AG09309 (cell line): ENCODE measurements around the genes OR5AK2, SSRP1, SLC43A3, SMTNL1, TMX2, OR5B2 and CNTF.

- RRBS: no CpG with 5 or more reads among the region's 1 CpG
These were observed at the start of gene OR5AK2 for GRCh38 chr11:56988727-56989195. Gene OR5AK2, plus strand, starts transcription at chr11:56988914.

DNA sequence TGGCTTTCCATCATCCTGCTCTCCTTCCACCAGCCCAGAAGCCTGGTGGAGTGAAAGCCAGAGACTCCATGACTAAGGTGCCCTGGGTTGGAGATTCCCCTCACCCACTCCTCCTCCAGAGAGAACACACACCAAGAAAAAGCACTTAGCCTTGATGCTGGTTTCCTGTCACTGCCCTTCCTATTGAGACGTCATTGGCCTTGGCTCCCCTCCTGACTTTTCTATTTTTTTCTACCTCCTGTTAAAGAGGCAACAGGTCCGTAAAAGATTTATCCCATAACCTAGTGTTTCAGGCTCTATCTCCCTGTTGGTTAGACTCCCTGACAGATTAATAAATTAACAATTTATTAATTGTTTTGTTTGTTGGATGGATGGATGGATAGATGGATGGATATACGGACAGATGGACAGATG, 38.6 kb upstream of the APLNR start:
- RRBS: no CpG with 5 or more reads among the region's 3 CpGs

DNA sequence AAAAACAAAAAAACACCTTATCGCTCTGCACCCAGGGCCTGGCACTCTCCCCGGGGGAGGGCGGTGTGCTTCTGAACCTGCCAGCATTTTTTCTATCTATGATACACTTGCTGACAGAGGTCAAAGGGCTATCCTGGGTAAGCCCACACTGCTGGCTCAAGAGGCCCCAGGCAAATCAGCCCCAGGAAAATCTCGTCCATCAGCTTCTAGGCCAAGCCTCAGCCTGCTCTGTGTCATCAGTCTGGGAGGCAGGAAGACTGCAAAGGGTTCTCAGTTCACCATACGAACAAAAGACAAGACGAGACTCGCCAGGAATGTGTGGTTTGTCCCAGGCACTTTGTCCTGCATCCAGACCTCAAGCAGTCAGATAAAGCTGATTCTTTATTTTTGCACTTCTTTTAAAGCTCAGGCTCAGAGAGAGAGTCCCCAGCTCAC, 31.8 kb downstream of the TNKS1BP1 start:
- RRBS: no CpG with 5 or more reads among the region's 7 CpGs

GRCh38 chr11:57294459-57295008, 30.2 kb downstream of the TNKS1BP1 start:
- RRBS: no CpG with 5 or more reads among the region's 1 CpG

DNA sequence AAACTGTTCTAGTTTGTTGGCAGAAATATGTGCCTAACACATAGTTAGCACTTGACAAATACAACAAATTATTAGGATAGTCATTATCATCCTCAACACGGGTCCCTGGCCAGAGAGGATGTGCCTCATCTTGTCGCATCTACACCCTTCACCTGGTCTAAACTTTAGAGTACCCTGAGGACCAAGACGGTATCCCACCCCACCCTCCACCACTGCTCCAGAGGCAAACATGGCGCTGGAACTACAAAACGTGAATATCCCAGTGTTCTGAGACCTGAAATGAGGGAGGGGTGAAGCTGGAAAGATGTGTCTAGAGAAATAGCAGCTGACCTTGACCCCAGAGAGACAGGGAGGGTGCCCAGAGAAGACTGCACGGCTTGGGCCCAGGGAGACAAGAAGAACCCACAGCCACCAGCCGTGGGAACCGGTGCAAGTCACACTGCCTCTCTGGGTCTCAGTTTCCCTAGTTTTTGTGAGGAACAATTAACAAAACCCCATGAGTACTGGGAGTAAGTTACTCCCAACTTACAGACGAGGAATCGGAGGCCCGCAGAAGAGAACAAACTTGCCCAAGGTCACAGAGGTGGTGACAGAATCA, 19.4 kb downstream of the TNKS1BP1 start:
- RRBS: no CpG with 5 or more reads among the region's 11 CpGs

GRCh38 chr11:57322142-57322944, 2.4 kb downstream of the TNKS1BP1 start:
- RRBS: 8% methylated on average over 3 of the region's 14 CpGs

- RRBS: no CpG with 5 or more reads among the region's 8 CpGs
These were observed 2.9 kb upstream of the TNKS1BP1 start for GRCh38 chr11:57327584-57328037.

- RRBS: 3% methylated on average over 22 of the region's 80 CpGs
These were observed at the start of gene SSRP1 for GRCh38 chr11:57334947-57336225. Gene SSRP1, minus strand, starts transcription at chr11:57335892.

DNA sequence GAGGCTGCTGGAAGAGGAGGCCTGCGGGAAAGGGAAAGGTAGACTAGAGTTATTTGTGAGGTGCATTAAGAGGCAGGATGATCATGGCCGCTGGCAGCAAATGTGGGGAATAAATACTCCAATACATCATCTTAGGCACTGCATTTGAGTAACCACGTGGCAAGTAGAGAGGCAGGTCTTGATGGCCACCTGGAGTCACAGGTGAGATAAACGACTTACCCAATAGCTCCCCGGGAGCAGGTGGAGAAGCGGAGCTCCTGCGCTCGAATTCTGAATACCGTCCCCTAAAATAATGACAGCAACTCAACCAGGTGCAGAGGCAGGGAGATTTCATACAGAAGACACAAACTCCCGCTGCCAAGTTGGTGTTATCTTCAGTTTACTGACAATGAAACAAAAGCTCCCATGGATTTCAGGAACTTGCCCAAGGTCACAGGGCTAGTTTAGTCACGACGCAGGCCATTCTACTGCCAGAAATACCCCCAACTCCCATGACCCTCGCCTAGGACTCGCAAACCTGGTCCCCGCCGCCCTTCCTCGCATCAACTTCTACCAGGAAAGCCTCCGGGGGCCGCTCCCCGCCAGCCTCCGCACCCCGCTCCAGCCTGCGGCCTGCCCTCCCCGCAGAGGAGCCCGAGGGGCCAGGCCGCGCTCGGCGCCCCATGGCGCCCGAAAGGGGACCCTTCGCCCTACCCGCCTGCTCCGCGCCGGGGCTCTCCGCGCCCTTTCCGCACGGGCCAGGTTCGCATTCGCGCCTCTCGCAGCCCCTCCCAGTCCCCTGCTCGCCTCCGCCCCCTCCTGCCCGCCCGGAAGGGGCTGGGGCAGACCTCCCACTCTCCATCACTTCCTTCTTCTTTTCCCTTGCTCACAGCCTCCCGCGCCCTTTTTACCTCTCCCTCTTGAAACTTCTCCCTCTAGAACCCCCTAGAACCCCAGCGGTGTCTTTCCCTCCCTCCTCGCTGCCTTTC, at the start of gene SLC43A3:
Gene SLC43A3, minus strand, starts transcription at position 753 of the 968 bp plus-strand sequence.
- RRBS: 9% methylated on average over 9 of the region's 52 CpGs

DNA sequence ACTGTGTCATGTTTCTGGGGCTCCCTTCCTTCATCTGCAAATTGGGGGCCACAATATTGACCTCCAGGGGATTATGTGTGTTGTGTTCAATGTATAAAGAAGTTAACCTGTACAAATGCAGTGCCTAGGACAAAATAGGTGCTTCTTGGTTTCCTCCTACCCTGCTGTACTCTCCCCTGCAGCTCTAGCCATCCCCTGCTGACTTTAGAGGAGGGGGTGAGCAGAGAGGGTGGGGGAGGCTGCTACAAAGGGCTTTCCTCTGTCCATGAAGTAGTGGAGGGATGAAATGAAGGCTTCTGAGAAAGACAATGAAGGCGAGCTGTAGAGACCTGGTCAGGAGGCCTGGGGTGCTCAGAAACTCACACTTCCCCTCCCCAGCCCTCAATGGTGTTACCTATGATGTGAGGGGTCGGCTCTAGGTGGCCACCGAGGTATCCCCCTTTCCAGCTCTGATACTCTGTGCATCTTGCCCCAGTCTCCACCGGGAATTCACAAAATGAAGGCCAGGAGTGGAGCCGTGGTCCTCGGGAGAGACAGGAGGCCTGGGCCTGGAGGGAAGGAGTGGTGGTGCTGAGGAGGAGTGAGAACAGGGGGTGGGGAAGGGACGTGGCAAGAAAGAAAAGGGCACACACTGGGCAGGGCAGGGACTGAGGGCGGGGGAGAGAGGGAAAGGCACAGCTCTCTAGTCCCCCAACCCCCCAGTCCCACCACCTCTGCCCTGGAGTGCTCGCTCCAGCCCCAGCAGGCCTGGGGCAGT, 3.0 kb downstream of the RTN4RL2 start:
- RRBS: no CpG with 5 or more reads among the region's 9 CpGs

DNA sequence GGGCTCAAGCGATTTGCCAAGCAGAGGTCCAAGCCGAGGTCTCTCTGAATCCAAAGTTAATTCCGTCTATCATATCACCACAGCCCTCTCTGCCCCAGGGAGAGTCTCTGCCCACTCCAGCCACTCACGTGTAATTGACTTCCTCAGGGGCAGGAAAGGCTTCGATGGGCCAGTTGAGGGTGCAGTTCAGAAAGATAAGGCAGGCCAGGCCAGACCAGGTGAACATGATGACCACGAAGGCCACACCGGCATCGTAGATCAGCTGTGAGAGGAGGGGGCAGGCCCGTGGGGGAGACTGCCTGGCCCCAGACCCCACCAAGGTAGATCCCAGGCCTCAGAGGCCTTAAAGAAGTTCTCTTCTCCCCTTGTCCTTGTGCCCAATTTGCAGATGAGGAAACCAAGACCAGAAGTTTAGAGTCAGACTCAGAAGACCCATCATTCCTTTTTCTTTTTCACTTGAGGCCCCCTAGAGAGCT, 19.6 kb downstream of the SLC43A1 start:
- RRBS: no CpG with 5 or more reads among the region's 9 CpGs

GRCh38 chr11:57514046-57515117, 1.1 kb downstream of the SLC43A1 start:
- RRBS: 3% methylated on average over 7 of the region's 72 CpGs

DNA sequence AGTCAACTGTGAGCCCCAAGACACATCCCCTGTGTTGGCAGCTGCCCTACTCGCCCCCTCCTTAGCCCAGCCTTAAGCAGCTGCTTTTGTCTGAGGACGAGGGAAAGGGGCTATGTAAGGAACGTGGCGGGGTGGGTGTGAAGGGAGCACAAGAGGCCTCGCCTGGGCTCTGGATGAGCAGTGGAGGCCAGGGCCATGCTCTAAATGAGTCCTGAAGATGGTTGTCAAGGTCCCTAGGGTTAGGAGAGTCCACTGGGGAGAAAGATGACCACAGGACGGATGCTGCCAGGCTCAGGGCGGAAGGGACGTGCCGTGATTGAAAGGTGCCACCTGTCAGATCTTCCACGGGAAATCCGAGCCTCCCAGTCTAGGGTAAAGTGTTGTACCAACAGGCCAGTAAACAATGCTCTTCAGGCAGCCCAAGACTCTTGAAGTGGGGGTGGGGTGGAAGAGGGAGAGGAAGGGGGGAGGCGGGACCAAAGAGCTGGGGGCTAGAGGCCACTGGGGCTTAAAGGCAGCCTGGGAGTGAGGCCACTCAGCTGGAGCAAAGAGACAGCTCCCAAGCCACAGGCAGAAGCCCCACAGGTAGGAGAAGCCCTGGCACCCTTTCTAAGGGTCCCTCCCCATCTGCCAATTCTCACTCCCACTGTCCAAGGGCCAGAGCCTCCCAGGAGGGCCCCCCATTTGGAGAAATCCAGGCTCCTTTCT, at the start of gene SMTNL1:
Gene SMTNL1, plus strand, starts transcription at position 538 of the 708 bp plus-strand sequence.
- RRBS: no CpG with 5 or more reads among the region's 12 CpGs

DNA sequence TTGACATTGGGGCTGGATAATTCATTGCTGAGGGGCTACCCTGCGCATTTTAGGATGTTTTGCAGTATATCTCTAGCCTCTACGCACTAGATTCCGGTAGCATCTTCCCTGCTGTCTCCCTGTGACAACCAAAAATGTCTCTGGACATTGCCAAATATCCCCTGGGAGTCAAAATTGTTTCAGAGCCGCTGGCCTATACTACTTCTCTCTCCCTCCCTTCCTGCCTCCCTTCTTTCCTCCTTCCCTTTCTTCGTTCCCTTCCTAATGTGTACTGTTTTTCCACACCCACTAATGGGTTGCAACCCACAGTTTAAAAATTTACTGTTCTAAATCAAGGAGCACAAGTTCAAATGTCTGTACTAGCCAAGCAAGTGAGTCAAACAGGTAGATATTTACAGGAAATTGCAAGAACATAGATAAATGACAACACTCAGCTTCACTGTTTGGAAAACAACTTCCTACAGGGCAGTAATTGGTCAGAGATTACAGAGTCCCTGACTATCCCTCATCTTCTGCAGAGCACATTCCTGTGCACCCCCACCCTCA, 1.7 kb downstream of the SERPING1 start:
- RRBS: no CpG with 5 or more reads among the region's 5 CpGs

GRCh38 chr11:57668864-57669150, 893 bp downstream of the ZDHHC5 start:
- RRBS: no CpG with 5 or more reads among the region's 2 CpGs

GRCh38 chr11:57712432-57713092, at the start of gene TMX2:
Gene TMX2, plus strand, starts transcription at chr11:57712593.
- RRBS: 1% methylated on average over 9 of the region's 43 CpGs

DNA sequence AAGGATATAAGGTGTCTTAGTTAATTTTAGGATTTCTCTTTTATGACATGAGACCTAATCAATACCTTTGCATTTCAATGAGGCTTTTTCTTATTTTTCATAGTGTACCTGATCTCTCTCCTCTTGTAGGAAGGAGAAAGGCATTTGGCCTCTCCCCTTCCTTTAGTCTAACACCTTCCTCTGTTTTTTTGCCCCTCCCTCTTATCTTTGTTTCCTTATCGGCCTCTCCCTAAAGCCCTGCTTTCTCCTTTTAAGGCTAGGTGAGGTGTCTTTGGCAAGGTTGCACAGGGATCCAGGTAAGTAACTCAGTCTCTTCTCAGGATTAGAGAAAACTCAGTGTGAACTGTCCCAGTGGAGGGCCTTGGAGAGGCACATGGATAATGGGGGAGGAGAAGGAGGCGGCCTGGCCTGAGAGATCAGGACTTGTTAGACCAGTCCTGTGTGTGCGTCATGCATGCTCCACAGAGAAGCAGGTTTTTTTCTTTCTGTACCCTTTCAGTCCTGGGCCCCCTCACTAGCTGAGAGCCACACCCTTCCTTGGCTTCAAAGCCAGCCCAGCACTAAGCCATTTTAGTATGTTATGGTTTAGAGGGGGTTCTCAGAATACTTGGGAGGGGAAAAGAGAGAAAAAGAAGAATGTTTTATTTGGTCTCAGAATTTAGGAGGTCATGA, 19.9 kb downstream of the CTNND1 start:
- RRBS: no CpG with 5 or more reads among the region's 3 CpGs

DNA sequence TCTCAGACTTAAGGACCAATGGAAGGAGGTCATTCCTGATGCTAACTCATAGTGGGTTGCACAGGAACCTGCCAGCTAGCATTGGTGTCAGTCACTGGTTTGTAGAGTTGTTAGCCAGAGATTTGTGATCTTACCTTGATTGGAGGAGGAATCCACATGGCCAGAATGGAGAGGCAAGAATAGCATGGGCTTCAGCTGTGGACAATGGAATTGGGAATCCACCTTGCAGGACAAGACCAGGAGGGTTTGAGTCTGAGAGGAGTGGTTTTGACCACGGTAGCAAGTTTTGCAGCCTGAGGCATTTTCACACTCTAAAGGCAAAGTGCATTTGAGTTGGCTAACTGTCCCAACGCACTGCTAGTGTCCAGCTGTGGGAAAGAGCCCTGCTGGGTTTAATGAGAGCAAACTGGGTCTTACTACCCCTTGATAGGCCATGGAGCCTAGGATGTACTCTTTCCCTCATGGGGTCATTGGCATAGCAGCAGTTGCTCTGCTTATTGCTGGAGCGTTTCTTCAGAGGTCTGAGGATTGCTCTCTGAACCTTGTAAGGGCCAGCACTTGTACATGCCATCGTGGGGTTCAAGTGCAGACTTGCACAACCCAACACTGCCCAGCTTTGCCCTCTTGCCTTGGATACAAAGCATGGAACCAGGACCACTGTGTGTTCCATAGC, at the start of gene OR5B2:
Gene OR5B2, minus strand, starts transcription at position 237 of the 673 bp plus-strand sequence.
- RRBS: no CpG with 5 or more reads among the region's 4 CpGs

DNA sequence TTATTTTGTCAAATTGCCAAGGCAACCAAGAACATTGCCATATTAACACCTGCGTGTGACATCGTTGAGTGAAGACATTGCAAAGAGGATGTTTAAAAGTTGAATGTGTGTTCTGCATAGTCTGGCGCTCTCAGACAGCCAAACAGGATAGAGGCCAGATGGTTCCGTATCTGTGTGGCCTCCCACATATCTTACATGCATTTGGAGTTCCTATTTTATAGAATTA, 17.4 kb upstream of the OR5B21 start:
- RRBS: no CpG with 5 or more reads among the region's 4 CpGs

GRCh38 chr11:58622538-58622884, at the start of gene CNTF:
Gene CNTF, plus strand, starts transcription at chr11:58622665.
- RRBS: no CpG with 5 or more reads among the region's 7 CpGs